Retinal pigment epithelial cell (primary cell): ENCODE results near the gene GPR150.

DNA sequence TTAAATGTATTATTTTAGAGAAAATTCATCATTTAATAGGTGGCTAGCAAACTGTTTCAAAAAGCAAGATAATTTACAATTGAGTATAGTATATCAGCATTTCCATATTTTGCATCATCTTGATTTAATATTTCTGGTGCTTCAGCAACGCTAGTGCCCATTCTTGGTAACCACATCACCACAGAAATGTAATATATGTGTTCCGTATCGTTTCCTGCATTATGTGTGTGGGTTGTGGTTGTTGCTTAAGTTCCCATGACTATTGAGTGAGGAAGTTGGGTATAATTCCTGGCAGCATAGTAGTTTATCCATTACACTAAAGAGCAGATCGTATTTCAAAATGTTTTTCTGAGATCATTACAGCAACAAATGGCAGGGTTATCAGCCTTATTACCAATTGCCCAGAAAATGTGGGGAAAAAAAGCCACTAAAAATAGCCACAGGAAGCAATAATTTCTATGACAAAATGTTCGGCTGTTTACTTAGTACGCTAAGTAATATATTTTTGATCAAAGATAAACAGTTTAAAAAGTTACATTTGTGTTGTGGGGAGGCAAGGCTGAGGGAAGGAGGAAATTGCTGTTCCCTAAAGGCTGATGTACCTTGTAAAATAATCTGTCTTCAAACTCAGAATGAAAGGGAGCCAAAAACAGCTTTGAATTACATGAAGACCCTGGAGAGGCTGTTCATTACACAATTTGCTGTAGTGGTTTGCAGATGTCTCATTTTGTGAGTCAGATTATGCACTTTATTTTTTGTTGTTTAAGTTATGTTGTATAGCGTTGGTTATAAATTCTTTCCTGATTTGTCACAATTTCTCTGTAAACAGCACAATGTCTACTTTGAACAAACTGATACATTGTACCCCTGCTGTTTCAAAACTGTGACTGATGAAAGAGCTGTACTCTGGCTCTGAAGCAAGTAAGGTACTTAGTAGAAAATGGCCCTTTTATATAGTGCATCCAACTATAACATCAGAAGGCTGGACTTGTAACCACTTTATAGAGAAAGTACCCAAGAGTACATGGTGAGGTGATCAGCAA, 1030.6 kb upstream of the NR2F1 start:
- RRBS, result no CpG with 5 or more reads among the region's 7 CpGs

DNA sequence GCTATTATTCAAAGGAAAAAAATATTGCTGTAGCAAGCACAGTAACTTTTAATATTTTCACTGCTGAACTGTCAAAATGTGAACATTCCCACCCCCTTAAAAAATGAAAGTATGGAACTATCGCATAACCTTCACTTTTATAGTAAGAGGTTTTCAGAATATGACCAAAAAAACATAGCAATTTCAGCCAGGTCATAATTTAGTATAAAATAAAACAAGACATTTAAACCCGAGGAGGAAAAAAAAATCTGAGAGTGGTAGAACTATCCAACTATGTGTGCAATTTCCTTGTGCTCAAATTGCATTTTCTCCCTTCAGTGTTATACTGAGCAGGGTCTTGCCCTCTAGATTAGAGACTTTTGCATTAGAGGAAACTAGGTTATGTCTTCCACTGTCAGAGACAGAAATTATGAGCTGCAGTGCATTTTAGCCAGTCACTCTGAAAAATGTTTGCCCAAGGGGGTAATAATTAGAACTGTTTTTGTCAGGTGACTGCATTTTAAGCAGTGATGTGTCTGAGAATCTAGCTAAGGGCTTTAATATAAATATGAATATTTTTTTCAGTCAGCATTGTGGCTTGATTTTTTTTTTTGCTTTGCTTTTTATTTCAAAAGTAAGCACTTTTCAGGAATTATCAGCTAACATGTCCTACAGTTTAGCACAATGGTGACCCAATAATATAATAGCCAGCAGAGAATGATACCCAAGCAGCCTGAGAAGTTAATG, 332.5 kb upstream of the NR2F1 start:
- RRBS, result no CpG with 5 or more reads among the region's 2 CpGs

DNA sequence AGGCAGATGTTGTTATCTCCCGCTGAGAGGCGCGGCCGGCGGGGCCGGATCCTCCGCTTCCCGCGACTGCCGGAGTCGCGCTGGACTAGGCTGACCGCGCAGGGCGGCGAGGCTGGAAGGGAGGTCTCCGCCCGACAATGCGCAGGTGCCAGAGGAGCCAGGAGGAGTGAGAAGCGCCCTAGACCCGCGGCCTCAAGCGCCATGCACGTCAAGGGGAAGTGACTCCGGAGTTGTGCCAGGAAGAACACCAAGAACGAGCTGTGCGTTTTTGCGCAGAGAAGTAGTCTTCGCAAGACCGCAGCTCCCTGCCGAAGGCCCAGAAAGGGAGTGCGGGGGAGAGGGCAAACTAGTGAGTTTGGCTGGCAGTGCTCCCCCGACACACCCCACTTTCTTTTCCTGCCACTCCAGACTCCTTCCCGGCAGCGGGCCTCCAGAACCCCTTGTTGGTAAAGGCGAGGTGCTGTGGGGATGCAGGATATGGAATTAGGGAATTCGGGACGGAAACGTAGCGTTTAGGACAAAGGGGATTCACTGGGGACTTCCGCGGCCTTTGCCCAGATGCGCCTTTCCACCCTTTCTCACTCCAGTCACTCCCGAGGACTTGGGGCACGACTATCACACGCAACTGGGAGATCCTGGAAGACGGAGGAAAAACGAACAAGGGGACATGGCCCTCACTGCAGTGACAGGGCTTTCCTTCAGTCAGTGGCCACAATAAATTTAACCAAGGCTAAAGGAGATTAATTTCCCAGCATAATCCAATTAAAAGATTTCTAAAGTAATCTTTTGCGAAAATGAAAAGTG, 10.0 kb upstream of the NR2F1 start:
- RRBS, result no CpG with 5 or more reads among the region's 49 CpGs

GRCh38 chr5:93588595-93589043, 5.6 kb downstream of the NR2F1 start:
- RRBS, result 2% methylated on average over 14 of the region's 45 CpGs

GRCh38 chr5:93600310-93600880, 17.4 kb downstream of the NR2F1 start:
- RRBS, result no CpG with 5 or more reads among the region's 8 CpGs

DNA sequence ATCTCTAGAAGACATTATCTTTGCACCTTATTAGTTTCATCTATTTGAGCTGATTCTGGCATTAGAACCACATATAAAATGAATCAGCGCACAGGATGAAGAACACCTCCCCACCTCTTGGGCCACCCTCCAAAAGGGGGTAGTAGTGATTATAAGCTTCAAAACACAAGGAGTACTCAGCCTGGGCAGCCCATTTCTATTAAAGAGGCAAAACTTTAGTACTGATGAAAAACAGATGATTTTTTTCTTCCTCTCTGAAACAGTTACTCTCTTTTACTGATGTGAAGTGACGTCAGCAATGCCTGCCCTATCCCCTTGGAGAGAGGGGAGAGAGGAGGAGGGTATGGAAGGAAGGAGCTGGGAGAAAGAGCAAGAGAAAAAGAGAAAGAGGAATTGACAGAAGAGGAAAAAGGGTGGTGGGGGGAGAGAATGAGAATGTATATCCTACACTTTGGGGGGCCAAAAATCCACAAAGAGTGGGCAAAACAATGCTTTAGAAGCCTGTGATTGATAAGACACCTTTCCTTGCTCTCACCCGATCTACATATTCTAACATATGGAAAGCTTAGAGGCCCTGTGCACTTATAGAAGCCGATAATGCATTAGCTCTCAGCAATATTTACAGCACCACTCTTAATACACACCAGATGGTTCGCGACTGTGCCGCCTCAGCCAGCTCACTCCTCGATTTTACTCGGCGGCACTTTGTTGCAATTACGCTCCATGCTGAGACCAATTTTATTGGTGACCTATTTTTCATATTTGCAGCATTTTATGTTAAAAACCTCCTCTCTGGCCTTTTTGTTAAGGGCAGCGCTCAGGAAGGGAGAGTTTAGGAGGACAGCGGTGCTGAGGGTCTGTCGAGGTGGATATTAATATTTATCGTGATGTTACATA, 18.6 kb downstream of the NR2F1 start:
- RRBS, result no CpG with 5 or more reads among the region's 15 CpGs

DNA sequence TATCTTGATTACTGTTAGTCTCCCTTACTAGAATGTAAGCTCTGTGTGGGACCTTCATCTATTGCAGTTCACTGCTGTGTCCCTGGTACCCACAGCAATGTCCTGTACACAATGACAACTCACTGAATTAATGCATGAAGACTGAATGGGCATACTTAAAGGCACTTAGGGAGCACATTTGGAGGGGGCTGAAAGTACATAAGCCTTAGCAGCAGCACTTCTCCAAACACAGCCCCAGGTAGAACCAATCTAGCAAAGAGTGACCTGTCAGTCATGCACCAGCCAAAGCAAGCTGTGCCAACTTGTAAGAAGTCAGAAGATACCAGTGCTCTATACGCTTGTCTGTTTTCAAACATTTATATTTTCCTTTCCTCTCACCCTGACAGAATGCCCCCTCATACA, 12.9 kb upstream of the POU5F2 start:
- RRBS, result no CpG with 5 or more reads among the region's 1 CpG

DNA sequence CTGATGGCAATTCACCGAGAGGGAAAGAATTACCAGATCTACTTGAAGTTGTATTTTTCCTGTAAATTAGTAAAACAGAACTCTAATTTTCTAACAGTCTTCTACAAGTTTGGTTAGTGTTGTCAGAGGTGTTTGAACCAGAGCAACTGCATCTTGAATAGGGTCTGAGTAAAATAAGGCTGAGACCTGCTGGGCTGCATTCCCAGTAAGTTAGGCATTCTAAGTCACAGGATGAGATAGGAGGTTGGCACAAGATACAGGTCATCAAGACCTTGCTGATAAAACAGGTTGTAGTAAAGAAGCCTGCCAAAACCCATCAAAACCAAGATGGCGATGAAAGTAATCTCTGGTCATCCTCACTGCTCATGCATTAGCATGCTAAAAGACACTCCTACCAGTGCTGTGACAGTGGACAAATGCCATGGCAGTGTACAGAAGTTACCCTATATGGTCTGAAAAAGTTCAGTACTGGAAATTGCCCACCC, 248.8 kb upstream of the FAM172A start:
- RRBS, result no CpG with 5 or more reads among the region's 2 CpGs

- RRBS, result no CpG with 5 or more reads among the region's 6 CpGs
Measured at GRCh38 chr5:94568806-94569233, 49.6 kb downstream of the KIAA0825 start.

DNA sequence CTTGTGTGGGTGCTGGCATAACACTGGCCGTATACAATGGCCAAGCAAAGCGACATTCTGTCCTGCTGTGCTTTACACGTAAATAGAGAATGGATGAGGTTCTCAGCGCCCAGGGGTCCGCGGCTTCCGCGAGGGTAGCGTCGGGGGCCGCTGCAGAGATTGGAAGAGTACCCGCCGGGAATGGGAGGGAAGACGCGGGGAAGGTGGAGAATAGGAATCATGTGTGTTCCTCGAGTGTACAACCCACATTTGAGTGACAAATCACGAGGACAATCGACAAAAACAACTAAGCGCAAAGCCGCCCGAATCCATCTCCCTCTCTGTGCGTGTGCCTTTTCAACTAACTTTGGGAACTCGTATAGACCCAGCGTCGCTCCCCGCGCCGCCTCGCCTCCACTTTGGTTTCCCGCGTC, at the start of gene GPR150:
Gene GPR150 (plus strand): TSS at position 267 of the 413 bp plus-strand sequence.
- RRBS, result no CpG with 5 or more reads among the region's 31 CpGs

- RRBS, result 2% methylated on average over 9 of the region's 40 CpGs
Measured at GRCh38 chr5:95621256-95622017, 1.6 kb downstream of the GPR150 start.

DNA sequence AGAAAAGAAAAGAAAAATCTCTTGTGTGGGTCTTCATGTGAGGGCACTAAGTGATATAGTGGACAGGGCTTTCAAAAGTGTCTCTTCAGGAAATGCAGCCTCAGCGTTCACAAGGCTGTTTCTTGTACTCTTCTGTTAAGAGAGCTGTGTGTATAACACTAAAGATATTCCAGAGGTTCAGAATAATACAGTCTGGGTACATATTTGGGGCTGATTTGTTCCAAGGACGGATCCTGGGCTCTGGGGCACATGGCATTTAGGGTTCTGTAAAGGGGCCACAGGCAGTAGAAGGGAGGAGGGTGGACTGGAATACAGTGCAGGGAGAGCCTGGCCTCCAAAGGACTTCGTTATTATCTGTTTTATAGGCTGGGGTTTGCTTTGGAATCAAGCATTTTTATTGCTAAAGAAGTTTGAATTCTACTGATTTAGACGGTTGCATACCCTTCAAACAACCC, 23.0 kb downstream of the RHOBTB3 start:
- RRBS, result no CpG with 5 or more reads among the region's 4 CpGs

DNA sequence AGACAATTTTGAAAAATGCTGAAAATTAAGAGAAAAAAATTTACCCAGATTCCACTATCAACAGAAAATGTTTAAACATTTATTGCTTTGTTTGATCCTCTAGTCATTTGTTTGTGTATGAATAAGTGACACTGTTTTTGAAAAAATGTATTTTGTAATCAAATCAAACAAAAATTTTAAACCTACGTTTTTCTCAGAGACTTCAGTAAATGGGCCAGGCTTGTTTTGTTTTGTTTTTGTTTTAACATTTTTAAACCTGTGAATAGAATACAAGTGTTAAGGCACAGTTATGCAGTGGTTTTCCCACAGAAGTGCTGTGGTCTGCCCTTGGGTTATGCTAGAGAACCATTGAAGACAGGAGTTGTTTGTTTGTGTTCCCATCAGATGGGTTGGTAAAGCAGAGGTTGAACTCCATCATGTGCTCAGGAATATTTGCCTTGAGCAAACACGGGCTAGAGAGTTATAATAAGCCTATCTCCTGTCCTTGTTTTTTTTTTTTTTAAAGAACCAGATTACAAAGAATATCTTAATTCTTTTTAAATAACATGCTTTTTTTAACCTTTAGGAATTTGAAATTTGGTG, 28.4 kb downstream of the RHOBTB3 start:
- RRBS, result no CpG with 5 or more reads among the region's 2 CpGs

- RRBS, result no CpG with 5 or more reads among the region's 3 CpGs
Measured at GRCh38 chr5:95773461-95774376, 42.6 kb downstream of the RHOBTB3 start.

GRCh38 chr5:95783514-95784294, 38.8 kb downstream of the GLRX start:
- RRBS, result no CpG with 5 or more reads among the region's 6 CpGs

- RRBS, result no CpG with 5 or more reads among the region's 6 CpGs
Measured at GRCh38 chr5:95803226-95803924, 19.2 kb downstream of the GLRX start.

DNA sequence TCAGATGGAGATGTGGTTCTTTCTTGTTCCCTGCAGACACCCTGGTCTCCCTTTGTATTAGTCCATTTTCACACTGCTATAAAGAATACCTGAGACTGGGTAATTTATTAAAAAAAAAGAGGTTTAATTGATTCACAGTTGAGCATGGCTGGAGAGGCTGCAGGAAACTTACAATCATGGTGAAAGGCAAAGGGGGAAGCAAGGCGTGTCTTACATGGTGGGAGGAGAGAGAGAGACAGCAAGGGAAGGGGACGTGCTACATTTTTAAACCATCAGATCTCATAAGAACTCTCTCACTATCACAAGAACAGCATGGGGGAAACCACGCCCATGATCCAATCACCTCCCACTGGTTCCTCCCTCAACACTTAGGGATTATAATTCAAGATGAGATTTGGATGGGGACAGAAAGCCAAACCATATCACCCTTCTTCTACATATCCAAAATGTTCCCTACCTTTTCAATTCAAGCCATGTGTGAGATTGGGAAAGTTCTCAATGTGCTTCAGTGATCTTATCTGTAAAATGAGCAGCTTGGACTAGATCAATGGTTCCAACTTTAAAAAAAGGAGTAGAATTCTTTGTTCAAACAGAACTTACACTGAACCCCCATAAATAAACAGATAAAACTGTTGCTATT, 22.9 kb upstream of the GLRX start:
- RRBS, result no CpG with 5 or more reads among the region's 3 CpGs

GRCh38 chr5:95852057-95852574, 29.6 kb upstream of the GLRX start:
- RRBS, result no CpG with 5 or more reads among the region's 14 CpGs

DNA sequence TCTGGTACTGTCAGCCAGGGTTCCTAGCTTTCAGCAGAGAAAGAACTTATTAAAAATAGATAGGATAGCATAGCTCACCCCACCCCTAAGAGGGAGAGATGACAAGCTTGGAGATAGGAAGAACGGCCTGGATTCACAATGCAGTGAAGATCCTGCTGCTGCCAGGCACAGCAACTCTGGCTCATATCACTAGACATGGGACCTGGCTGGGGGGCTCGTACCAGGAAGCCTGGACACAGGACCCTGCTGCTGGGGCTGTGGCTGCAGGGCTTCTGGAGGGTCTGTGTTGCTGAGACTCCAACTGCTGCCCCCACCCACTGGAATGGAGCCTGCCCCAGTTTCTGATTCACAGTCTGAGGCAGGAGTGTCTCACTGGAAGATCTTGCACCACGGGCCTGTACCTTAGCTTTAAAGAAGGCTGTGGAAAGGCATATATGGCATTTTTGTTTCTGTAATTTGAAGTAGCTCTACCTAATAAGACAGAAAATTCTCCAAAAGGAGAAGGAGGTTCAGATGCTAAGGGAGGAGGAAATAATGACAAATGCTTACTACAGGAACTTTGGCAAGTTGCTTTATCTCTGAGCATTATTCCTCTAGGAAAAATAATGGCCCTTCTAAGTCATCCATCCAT, 31.0 kb upstream of the GLRX start:
- RRBS, result no CpG with 5 or more reads among the region's 3 CpGs

DNA sequence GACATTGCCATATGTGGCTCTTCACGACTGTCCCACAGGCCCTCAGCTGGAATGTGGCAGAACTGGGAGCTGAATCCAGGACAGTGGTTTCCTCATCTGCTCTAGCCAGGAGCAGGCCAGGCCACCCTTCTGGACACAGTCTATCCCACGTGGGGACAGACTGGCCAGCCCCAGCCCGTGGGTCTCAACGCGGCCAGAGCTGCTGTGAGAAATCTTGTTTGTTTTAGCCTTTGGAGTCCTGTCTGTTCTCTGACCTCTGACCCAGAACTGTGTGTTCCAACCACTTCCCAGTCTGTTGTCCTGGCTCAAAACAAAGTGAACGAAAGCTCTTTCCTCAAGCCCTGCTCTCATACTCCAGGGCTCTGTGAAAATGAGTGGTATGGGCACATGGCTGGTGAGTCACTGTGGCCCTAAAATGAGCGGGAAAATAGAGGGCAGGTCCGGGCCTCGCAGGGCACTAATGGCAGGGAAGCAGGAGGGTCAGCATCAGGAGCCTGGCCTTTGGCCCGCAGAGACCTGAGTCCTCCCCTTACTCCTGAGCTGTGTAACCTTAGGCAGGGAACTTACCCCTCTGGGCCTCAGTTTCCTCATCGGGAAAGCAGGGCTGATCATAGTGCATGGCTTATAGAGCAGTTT, 34.8 kb upstream of the GLRX start:
- RRBS, result no CpG with 5 or more reads among the region's 11 CpGs